ENCODE results near the genes SRRM3 and SPDYE17.

DNA sequence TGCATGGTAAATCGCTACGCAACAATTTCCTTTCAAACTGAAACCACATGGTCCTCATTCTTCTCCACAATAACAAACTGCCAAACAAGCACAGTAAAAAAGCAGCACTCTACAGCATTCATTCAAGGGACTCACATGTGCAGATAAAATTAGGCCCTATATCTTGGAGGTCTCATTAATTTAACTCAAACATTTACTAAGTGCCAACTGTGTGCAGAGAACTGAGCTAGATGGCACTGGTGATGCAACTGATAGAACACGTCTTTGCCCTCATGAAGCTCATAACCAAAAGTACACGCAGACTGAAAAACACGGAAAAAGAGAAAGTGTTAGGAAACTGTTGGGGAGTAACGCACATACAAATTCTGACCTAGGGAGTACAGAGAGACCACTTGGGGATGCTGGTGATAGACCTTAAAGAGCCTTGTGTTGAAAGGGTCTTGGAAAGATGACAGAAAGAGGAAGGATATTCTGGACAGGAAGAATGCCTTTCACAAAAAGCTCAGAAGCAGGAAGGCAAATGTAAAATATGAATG, 68.3 kb upstream of the SRRM3 start:
- PRO-cap, result no peak

DNA sequence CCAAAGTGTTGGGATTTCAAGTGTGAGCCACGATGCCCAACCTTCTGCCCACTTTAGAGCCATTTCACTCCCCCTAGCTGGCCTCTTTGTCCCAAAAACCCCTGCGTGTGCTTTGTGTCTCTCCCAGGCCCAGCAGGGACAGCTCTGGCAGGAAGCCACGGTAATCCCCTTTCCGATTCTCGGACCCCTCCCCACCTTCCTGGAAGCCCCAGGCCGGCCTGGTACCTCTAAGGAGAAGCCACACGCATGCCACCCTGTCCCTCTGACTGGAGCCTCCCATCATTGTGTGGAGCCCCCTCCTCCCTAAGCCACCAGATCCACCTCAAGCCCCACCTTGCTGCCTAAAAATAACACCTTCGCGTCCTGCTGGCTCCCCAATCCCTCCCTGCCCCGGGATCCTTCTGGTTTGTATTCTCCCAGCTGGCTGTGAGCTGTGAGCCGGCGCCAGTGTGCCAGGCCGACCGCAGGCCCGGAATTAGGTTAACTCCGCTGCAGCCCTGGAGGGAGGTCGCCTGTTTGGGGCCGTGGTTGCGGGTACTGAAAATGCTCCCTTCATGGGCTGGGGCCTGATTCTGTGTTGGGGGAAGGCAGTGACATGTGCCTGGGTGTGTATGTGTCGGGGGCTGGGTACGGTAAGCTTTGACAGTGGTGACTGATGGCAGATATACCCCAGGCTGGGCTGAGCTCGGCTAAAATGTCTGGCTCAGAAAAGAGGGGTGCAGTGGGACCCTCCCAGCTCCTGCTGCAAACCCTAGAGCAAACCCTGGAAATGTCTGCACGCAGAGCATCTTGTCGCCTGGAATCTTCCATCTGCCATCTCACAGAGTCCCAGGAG, 16.3 kb upstream of the SRRM3 start:
- PRO-cap, result no peak

- PRO-cap, result no peak
Measured at GRCh38 chr7:76201497-76202123, at the start of gene SRRM3. Gene SRRM3, plus strand, starts transcription at chr7:76201896.

DNA sequence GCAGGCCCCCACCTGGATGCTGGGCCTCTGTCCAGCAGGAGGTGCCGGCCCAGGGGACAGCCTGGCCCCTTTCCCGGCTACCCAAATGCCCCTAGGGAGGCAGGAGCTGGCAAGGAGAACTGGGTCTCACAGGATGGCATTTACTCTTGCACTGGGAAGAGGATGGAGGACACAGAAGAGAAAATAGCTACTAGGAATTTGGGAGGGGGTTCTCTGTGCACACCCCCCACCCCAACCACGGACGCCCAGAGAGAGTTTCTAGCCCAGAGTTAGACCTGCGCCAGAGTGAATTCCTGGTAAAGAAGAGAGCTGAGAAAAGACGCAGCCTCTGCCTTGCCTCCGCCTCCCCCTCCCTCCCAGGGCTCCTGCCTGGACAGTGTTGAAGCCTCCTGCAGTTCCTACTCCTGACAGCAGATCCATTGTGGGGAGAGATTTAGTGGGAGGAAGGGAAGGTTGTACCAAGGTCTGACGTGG, 797 bp downstream of the SRRM3 start:
- PRO-cap, result no peak

GRCh38 chr7:76218011-76218684, 16.5 kb downstream of the SRRM3 start:
- PRO-cap, result no peak

- PRO-cap, result no peak
Measured at GRCh38 chr7:76281273-76281890, 21.1 kb upstream of the HSPB1 start.

GRCh38 chr7:76327938-76328393, 25.5 kb downstream of the HSPB1 start:
- PRO-cap, result no peak

- PRO-cap, result no peak
Measured at GRCh38 chr7:76333527-76334123, 25.2 kb downstream of the YWHAG start.

DNA sequence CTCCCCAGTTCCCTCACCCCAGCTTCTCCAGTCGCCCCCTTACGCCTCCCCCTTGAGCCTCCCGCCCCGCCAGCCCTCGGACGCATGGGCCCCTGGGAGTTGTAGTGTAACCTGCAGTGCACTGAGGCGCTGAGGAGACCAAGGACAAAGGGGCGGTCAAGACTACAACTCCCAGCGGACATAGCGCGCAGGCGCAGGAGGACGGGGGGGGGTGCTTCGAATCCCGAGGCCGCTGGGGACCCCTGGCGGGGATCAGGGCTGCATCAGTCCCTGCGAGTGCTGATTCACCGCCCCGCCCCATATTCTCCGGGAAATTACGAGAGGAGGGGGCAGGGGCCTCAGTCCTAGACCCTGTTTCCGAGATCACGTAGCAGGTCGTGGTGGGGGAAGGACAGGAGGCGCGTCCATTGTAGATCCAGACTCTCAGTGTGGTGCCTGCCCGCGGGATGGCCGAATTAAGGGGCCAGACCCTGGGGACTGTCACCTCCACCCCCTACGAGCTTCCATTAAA, 472 bp upstream of the YWHAG start:
- PRO-cap, result bidirectional peak, plus-strand start at position 266 of the sequence, minus-strand start at position 140 of the sequence

DNA sequence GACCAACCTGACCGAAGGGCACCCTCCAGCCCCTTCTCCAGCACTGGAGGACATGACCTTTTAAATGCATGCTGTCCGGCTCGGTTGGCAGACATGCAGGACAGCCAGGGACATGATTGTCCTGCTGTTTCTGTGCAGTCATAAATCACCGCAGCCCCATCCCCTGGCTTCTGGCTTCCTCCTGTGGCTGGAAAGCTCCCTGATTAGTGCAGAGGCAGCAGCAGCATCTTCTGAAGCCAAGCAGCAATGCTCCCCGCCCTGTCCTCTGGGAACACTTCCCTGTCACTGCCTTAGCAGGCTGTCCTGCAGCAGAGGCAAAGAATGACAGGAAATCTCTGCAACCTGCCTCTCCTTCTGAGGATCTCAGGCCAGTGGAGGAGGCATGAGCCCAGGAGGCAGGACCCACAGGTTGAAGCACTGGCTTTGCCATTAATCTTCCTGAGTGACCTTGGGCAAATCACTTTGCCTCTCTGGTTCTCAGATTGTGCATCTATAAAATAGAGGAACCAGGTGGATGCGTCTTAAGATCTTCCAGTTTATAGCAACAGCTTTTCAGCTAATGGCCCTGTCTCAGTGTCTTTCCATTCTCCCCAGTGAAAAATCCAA, 7.2 kb upstream of the YWHAG start:
- PRO-cap, result no peak

GRCh38 chr7:76383290-76383708, 24.5 kb upstream of the YWHAG start:
- PRO-cap, result no peak

GRCh38 chr7:77032164-77032601, at the start of gene SPDYE17:
Gene SPDYE17, minus strand, starts transcription at chr7:77032361.
- PRO-cap, result no peak

DNA sequence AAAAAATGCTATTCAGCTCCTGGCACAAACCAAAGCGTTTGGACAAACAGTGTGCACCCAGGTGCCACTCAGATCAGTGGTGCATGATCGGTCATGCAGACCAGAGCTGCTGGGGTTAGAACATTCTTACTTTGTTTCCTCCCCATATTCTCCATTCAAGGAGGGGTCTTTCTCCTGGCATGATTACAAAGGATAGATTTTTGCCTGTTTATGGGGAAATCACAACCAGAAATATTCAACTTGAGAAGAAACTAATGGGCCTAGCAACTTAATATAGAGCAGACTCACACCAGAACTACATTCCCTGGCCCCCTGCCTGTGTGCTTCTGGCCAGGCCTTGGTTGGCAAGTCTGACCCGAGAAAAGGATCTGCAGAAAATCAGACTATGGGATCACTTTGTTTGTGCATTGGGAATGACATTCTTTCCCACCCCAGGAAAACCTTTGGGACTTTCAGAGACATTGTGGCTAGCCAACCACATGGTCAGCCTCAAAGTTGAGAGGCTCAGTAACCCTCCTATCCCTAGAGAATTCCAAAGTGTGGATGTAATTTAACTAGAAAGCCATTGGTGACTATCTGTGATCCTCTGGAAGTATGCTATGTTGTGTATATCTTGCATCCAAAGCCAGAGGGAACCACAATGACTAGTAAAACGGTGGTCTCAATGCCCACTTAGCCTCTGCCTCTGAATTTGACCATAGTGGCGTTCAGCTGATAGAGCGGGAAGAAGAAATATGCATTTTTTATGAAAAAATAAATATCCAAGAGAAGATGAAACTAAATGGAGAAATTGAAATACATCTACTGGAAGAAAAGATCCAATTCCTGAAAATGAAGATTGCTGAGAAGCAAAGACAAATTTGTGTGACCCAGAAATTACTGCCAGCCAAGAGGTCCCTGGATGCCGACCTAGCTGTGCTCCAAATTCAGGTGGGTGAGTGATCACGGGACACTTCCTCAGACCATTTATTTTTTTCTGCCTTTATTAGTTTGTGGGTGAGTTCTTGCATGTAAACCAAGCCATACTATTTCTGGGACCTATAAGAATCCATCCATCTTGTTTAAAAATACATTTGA, 82.6 kb upstream of the FGL2 start:
- PRO-cap, result no peak

- PRO-cap, result no peak
Measured at GRCh38 chr7:77287285-77287665, 87.7 kb upstream of the FGL2 start.

- PRO-cap, result no peak
Measured at GRCh38 chr7:77479355-77479882, 57.7 kb upstream of the PTPN12 start.

DNA sequence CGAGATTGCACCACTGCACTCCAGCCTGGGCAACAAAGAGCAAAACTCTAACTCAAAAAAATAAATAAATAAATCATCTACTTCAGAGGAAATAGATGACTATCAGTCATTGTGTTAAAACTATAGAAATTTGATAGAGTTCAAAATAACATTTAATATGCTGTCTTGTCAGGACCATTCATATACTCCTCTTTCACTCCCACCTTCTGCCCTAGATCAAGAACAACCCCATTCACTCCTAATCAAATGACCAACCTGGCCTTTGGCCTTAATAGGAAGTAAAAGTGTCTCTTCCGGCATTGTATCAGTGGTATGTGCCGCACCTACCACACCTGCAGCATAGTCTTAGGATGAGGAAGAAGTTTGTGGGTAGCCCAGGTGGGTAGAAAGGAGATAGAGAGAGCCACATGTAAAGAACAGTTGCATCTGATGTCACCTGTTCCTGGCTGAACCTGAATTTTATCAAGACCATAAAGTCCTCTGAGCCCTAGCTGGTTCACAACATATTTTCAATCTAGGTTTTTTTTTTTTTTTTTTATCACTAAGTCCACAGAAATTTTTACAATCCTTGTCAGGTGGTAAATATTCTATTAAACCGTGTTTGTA, 55.6 kb upstream of the PTPN12 start:
- PRO-cap, result no peak

DNA sequence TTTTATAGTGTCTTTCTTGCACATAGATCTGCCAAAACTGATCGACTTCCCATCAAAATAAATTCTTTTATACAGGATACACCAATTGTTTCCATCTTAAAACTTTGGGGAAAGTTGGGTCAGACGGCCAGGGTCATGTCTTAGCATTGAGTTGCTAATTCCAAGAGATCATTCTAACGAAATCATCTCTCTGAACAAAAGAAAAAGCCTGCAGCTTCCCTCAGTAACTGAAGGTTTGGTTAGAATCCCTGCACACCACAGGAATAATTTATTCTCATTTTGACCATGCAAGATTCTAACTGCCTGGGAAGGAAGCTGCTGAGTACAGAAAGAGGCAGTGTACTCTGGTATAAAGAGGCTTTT, 77.1 kb upstream of the RSBN1L start:
- PRO-cap, result no peak

GRCh38 chr7:77626538-77627744, 69.3 kb upstream of the RSBN1L start:
- PRO-cap, result no peak

- PRO-cap, result no peak
Measured at GRCh38 chr7:77639023-77639562, 57.2 kb upstream of the RSBN1L start.

- PRO-cap, result no peak
Measured at GRCh38 chr7:77766299-77766889, 31.8 kb downstream of the TMEM60 start.

All from bile duct (tissue), 1 donor.